Right atrium auricular region (tissue), 2 donors: ENCODE data around the genes GYG2, ANOS1, SHROOM2 and MID1.

GRCh38 chrX:2828548-2829462 is at the start of gene GYG2:
TSS of gene GYG2 (plus strand) at chrX:2828930.
- PRO-cap = no peak
- RAMPAGE, long total RNA, 2 experiments = start-site peak on the plus strand in 1 of 2 experiments, at chrX:2828927-2828948 at its widest, 10 reads per replicate

DNA sequence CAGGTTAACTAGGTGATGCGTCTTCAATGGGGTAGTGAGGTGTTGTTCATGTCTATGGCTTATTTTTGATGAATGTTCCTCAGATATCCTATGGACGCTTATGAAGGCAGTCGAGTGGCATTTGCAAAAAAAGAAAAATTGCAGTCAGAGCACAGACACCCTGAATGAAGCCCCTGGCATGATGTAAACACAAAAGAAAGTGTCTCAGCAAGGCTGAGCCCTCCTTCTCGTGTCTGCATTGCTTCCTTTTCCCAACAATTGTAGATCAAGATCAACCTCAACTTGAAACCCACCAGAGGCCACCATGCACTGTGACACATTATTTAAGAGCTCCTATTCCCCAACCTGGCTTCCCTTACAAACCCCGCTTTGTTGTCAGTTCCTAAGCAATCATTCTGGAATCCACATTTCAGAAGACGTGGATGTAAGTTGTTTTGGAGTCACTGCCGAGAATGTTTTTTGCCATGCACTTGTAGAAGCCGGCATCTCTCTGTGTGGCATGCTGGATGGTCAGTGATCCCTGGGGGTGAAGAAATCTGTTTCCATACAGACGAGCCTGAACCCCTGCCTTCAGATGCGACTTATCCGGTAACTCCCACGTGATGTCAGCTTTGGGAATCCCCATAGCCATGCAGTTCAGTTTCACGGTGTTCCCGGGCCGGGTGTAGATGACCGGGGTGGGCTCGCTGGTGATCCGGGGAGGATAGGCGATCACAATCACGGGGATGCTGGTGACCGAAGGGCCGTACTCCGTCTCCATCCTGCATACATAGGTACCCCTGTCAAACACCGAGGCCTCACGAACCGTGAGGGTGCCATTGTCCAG is 36.9 kb downstream of the MXRA5 start:
- PRO-cap = no peak
- RAMPAGE, long total RNA, 2 experiments = no peak in any of the 2 experiments

DNA sequence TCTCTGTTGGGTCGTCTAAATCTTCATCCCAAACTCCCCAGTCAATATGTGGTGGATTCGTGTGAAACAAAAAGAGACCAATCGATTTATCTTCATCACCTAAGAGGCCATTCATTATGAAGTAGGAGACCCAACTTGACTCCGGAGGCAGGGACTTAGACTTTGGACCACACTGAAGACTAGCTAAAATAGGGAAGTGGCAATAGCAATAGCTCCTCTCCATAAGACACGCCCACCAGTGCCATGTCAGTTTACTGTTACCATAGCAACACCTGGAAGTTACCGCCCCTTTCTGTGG is 163.4 kb downstream of the PRKX start:
- PRO-cap = no peak
- RAMPAGE, long total RNA, 2 experiments = no peak in any of the 2 experiments

DNA sequence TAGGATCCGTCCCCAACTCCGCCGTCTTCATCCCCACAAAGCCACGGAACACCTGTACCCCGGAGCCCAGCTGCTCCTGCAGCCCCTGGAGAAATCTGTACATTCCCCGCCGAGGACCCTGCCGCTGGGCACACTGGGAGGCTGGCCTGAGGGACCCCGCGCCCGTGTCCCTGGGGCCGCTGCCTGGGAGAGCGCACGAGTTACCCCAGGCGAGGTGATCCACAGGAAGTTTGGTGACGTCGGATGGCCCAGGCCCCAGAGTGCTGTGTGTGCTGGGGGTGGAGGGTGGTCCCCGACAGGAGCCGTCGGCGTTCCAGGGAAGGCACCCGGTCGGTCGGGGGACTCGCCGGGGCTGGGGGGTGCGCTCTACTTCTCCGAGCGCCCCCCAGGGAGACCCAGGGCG is 129.3 kb upstream of the PRKX start:
- PRO-cap = no peak
- RAMPAGE, long total RNA, 2 experiments = no peak in any of the 2 experiments

DNA sequence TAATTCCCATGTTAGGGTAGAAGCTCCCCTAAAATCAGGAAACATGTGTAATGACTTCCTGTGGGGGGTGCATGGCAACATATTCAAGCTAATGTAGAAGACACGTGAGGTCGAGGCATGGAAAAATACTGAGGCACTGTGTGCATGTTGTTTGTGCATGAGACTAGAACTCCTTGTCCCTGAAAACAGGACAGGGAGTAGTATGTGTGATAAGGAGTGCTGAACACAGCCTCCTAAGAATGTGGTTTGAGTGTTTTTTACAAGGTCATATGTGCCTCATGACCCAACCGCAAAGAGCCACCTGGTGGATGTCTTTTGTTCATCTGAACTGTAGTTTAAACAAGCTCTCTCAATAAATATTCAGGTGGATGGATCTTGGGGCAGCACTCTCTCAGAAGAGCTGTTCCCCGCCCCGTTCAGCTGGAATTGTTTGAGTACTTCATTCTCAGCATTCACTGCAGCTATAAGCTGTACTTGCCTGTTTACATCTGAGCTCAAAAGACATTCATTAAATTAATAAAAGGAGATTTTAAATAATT is 226.6 kb downstream of the NLGN4X start:
- PRO-cap = no peak
- RAMPAGE, long total RNA, 2 experiments = no peak in any of the 2 experiments

DNA sequence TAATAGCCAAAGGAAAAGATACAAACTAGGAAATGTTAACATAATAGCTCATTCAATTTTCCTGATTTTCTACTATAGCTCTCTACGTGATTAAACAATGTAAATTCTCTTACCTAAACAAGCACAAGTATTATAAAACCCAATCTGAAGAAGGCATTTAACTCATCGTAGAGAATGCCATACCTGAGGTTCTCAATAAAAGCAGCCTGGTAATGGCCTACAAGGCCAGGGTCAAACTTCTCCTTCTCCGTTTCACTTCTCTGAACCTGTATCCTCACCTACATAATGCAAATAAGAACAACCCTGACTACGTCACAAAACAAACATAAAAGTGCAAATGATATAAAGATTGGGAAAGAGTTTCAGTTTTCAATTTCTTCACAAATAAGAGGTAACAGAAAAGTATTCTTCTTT is 55.6 kb upstream of the STS start:
- PRO-cap = no peak
- RAMPAGE, long total RNA, 2 experiments = no peak in any of the 2 experiments

DNA sequence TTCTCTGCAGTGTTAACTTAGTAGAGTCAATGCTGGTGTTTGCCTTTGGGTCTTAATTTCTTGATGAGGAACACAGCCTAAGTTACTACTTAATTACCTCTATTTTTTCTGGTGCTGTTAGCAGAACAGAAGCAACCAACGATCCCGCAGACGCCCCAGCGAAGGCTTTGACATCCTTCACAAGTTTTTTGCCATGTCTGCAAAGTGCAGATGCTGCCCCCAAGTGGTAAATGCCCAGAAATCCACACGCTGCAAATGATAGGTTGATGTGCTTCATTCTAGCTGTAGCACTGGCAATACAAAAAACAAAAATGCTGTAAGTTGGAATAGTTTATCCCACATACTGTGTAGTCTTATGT is 1.4 kb downstream of the PNPLA4 start:
- PRO-cap = no peak
- RAMPAGE, long total RNA, 2 experiments = no peak in any of the 2 experiments

GRCh38 chrX:8731588-8732718 is at the start of gene ANOS1:
TSS of gene ANOS1 (minus strand) at chrX:8732137.
- PRO-cap = bidirectional peak, plus-strand start at chrX:8732284, minus-strand start at chrX:8732137
- RAMPAGE, long total RNA, 2 experiments = no peak in any of the 2 experiments

DNA sequence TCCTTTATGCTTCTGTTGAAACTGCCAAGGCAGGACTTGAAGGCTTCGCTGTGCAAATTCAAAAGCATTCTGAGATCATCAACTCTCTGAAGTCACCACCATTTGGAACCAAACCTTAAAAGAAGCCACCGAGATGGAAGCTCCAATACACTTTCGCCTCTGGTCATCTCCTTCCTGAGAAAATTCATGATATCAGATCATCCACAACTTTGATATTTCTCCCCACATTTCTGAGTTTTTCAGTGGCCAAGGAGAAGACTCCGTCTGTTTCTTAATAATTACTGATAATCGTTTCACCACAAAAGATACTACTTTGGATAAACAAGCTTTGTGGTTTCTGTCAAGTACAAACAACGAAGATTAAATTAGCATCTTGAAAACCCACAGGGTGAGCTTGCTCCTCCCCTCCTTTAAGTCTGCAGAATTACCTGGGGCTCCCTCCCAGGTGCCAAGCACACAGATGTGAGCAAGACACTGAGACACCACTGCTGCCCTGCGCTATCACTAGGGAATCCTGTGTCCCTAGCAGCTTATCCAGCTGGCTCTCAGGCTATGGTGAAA is 125.0 kb upstream of the TBL1X start:
- PRO-cap = no peak
- RAMPAGE, long total RNA, 2 experiments = no peak in any of the 2 experiments

DNA sequence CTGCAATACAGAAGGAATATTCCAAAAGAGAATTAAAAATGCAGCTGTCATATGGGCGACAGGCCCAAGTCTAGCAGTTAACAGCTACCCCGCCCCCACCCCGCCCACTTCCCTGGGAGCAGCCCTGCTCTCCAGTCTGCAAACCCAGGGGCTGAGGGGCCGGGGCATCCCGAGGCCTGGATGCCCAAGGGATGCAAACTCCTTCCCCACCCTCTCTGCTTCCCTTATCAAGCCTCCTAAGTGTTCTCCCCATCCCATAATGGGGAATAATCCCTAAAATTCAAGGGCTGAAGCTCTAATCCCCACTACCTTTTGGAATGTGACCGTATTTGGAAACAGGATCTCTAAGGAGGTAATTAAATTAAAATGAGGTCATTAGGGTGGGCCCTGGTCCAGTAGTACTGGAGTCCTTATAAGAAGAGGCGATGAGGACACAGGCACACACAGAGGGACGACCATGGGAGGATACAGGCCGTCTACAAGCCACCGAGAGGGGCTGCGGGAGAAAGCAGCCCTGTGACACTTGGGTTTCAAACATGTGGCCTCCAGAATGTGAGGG is 124.5 kb upstream of the TBL1X start:
- PRO-cap = bidirectional peak, plus-strand start at position 440 of the sequence, minus-strand start at position 319 of the sequence
- RAMPAGE, long total RNA, 2 experiments = no peak in any of the 2 experiments

DNA sequence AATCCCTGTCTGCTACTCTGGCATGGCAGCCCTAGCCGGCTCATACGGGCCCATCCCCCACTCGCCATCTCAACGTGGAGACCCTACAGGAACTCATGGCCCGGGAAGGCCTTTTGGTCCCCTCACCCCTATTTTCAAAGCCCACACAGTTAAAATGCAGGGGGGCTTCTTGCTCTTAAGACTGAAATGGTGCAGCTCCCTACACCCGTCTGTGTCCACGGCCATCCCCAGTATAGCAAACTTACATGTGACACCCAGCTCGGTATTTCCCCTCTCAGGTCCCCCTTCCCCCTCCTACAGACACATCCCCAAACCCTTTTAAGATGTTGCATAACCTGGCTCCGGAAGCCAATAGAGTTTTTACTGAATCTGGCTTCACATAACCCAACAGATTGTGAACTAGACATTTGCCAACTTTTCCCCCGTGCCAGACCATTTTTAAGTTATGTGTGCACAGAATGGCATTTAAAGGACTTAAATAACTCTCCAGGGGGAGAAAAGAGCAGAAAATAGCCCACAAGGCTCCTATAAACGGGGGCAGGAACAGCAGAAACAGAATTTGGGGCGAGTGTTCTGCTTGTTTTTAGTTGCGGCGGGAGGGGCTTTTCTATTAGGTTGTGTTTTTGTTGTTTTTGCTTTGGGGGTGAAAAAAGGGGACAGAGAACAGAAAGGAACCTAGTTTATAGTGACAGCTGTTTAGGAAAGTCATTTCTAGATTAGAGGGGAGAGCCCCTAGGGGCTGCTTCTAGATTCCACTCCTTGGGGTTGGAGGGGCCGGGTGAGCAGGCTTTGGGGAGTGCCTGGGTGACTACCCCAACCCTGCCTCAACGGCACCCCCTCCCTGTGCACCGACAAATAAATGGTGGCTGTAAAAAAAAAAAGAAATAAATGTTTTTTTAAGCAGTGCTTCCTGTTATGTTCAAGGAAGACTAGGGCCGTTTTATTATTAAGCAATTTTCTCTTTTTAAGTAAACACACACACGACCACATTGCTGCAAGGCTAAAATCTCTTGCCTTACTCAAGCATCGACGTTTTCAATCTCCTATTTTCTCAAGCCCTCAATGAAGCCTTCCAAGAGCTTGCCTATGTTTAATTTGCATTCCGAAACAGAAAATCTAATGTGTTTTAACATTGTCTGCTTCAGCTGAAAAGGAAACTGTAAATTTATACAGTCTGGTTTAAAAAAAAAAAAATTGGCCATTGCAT is 123.6 kb upstream of the TBL1X start:
- PRO-cap = bidirectional peak, plus-strand start at position 517 of the sequence, minus-strand start at position 235 of the sequence
- RAMPAGE, long total RNA, 2 experiments = no peak in any of the 2 experiments

DNA sequence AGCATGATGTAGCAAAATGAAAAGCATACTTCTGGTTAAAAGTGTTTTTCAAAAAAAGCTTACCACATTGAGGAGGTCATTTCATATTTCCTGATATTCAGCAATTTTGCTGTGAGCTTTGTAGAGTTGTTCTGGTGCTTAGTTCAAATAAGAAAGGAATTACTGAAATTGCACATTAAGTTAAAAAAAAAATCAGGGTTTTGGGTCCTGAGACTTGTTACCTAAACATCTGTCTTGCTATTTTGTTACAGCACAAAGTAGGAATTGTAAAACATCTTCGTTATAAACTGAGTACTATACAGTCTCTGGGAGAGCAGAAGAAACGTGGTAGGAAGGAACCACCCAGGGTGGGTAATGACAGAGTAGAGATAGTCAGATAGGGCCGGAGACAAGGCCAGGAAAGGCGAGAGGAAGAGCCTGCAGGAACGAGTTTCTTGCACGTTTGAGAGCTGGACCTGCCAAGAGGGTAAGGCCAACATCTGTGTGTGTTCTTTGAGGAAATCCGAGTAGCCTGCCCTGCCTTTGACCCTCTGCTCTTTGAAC is 52.0 kb downstream of the TBL1X start:
- PRO-cap = no peak
- RAMPAGE, long total RNA, 2 experiments = no peak in any of the 2 experiments

DNA sequence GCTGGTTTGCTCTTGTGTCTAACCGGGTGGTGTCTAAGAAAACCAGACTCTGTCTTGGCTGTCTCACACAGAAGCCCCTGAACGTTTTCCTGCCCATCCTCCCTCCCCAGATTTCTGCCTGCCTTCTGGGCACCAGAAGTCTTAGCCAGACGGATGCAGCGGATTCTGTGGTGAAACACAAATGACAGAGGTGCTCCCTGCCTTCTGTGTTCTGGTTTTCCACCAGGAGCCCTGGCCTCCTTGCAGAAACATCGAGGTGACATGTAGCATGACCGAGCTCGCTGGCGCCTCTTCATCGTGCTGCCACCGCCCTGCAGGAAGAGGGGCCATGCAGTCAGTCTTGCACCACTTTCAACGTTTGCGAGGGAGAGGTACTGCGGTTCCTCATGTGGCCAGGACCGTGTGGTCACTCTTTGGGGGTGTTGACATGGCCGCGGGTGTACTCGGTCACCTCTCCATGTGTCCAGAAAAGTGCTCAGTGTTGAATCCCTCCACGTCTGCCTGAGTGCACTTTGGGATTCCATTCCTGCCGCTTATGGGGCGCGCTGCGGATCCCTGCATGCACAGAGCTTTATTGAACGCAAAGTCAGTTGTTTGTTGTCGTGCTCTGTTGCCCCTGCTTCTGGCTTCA is 112.2 kb downstream of the GPR143 start:
- PRO-cap = no peak
- RAMPAGE, long total RNA, 2 experiments = no peak in any of the 2 experiments

GRCh38 chrX:9786182-9786794 is at the start of gene SHROOM2:
TSS of gene SHROOM2 (plus strand) at chrX:9786429.
- PRO-cap = bidirectional peak, plus-strand start at chrX:9786440, minus-strand start at chrX:9786270
- RAMPAGE, long total RNA, 2 experiments = no peak in any of the 2 experiments

- PRO-cap = no peak
- RAMPAGE, long total RNA, 2 experiments = no peak in any of the 2 experiments
Measured at GRCh38 chrX:9786795-9787375, 656 bp downstream of the SHROOM2 start.

- PRO-cap = no peak
- RAMPAGE, long total RNA, 2 experiments = no peak in any of the 2 experiments
Measured at GRCh38 chrX:10050344-10051002, 83.3 kb downstream of the CLDN34 start.

DNA sequence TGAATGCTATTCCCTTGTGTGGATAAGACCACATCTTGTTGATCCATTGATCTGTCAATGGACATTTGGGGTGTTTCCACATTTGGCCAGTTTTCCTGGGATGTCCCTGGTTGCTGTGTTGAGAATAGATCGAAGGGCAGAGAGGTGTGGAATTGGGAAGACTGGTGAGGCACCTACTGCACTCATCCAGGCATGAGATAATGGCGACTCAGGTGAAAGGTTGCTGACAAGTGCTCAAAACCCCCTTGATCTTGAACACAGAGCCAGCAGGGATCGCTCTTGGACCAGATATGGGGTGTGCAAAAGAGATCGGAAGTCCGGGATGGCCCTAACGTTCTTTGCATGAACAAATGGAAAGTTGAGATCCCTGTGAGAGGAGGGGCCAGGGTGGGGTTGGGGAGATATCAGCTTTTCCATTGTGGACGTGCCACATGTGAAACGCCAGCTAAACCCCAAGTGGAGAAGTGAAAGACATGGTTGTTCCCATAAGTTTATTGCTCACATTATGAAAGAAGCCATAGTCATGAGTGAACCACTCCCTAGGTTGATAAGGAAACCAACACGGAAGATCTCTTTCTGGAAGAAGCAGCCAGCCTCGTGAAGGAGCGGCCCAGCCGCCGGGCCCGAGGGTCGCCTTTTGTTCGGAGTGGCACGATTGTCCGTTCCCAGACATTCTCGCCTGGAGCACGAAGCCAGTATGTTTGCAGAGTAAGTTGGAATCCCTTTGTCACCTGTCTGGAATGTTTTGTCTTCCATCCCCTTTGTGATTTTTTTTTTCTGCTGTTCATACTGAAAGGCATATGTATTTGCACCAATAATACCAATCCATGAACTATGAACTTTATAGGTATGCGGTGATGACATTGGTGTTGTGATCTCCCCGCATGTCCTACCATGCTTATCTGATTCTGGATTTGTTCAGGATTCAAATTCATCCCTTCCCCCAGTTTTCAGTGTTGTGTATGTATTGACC is 22.6 kb upstream of the CLCN4 start:
- PRO-cap = no peak
- RAMPAGE, long total RNA, 2 experiments = no peak in any of the 2 experiments

GRCh38 chrX:10620145-10620815 is at the start of gene MID1:
TSS of gene MID1 (minus strand) at chrX:10620585.
- PRO-cap = bidirectional peak, plus-strand start at chrX:10620702, minus-strand start at chrX:10620568
- RAMPAGE, long total RNA, 2 experiments = start-site peak on the minus strand in 2 of 2 experiments, at chrX:10620460-10620578 at its widest, 76 to 143 reads per replicate

DNA sequence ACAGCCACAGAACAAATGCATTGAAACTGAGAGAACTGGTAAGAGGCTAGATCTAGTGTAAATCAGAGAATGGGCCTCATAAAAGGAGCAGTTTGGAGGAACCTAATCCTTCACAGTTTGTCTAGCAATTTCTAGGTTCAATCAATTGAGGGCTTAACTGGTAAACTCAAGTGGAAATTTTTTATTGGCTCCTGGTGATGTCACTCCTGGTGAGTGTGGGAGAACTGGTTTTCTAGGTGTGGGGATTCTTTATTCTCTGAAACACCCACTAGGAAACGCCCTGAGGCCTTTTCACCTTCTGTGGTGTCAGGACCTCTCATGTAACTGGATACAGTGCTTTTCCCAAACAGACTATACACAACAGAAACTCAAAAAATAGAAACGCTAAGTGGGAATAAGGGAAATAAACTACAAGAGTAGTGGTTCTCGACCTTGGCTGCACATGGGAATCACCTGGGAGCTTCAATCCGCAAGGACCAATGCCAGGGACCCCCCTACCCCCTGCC is 27.7 kb upstream of the TMSB4X start:
- PRO-cap = no peak
- RAMPAGE, long total RNA, 2 experiments = no peak in any of the 2 experiments

- PRO-cap = bidirectional peak, plus-strand start at chrX:12979064, minus-strand start at chrX:12978869
- RAMPAGE, long total RNA, 2 experiments = no peak in any of the 2 experiments
Measured at GRCh38 chrX:12978954-12979567, 4.2 kb downstream of the TMSB4X start.